ENCODE results near the gene TUBGCP6.

DNA sequence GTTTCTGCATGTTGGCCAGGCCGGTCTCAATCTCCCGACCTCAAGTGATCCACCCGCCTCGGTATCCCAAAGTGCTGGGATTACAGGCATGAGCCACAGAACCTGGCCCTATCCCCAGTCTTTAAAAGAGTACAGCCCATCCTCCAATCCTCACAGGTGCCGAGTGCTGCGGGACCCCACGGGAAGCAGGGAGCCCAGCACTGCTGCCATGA is 31.2 kb downstream of the BRD1 start:
- PRO-cap, 6 experiments: no peak in any of the 6 experiments
- RAMPAGE, long total RNA, 2 experiments: no peak in any of the 2 experiments
- RRBS: no CpG with 5 or more reads among the region's 7 CpGs

- PRO-cap, 6 experiments: no peak in any of the 6 experiments
- RAMPAGE, long total RNA, 2 experiments: no peak in any of the 2 experiments
- RRBS: no CpG with 5 or more reads among the region's 7 CpGs
These were observed 11.6 kb upstream of the BRD1 start for GRCh38 chr22:49839342-49839600.

DNA sequence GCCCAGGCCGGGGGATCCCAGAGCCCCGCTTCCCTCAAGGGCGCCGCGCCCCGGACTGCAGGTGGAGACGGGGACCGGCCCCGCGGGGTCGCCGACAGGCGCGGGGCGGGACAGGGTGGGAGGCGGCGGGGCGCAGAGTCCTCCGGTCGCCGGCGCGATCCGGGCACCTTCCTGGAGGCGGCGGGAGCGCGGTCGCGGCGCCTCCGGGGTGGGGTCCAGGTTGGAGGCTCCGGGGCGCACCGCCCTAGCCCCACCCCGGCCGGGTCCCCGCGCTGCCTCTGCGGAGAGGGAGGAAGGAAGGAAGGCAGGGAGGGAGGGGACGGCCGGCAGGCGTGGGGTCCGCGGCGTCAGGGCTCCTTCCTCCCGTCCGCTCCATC is 4.4 kb upstream of the ZBED4 start:
- PRO-cap, 6 experiments: no peak in any of the 6 experiments
- RAMPAGE, long total RNA, 2 experiments: no peak in any of the 2 experiments
- RRBS: 2% methylated on average over 37 of the region's 48 CpGs

DNA sequence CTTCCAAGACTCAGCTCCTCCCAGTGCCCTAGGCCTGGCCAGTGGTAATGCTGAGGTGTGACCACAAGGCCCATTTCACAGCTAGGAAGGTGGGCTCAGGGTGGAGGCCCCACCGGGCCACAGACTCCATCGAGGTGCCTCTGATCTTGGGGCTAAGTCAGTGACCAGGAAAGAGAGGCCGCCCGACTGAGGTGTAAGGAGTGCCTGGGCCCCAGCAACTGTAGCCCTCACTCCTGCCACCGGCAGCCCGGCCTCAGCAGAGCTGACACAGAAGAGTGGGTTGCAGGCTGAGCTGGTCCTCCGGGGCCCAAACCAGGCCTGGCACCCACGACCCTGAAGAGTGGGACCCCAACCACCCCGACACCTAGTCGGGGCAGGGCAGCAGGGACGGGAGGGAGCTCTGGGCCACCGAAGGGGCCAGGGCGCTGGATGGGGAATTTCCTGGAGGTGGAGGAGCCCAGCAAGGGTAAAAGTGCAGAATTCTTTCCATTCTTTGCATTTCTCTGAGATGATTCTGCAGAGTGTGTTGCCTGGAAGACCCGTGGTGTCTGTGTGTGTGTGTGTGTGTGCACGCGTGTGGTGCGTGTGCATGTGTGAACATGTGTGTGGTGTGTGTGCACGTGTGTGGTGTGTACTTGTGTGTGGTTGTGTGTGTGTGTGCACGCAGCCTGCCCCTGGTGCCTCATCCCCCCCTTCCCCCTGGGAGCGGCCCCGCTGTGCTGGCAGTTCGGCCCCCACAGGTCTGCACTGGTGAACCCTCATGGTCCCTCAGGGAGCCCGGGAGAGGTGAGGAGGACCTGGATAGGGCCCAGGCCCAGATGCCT is 8.3 kb upstream of the PIM3 start:
- PRO-cap, 6 experiments: no peak in any of the 6 experiments
- RAMPAGE, long total RNA, 2 experiments: no peak in any of the 2 experiments
- RRBS: 68% methylated on average over 1 of the region's 23 CpGs

GRCh38 chr22:49956266-49956940 is 4.2 kb upstream of the PIM3 start:
- PRO-cap, 6 experiments: no peak in any of the 6 experiments
- RAMPAGE, long total RNA, 2 experiments: no peak in any of the 2 experiments
- RRBS: no CpG with 5 or more reads among the region's 17 CpGs

GRCh38 chr22:49969627-49969824 is 9.0 kb downstream of the PIM3 start:
- PRO-cap, 6 experiments: no peak in any of the 6 experiments
- RAMPAGE, long total RNA, 2 experiments: no peak in any of the 2 experiments
- RRBS: no CpG with 5 or more reads among the region's 2 CpGs

DNA sequence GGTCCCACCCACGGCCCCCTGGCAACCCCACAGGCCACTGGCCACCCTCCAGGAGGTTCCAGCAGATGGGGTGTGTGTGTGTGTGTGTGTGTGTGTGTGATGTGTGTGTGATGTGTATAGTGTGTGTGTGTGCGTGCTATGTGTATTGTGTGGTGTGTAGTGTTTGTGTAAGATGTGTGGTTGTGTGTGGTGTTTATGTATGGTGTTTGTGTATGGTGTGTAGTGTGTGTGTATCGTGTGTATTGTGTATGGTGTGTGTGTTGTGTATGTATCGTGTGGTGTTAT is 12.1 kb downstream of the PIM3 start:
- PRO-cap, 6 experiments: no peak in any of the 6 experiments
- RAMPAGE, long total RNA, 2 experiments: no peak in any of the 2 experiments
- RRBS: no CpG with 5 or more reads among the region's 4 CpGs

GRCh38 chr22:50111942-50112784 is 22.4 kb downstream of the MOV10L1 start:
- PRO-cap, 6 experiments: peak in 4 of 6 experiments; most common plus-strand start chr22:50112380 (in 2); most common minus-strand start chr22:50112326 (in 3)
- RAMPAGE, long total RNA, 2 experiments: no peak in any of the 2 experiments
- RRBS: no CpG with 5 or more reads among the region's 23 CpGs

GRCh38 chr22:50116997-50117679 is 27.3 kb downstream of the MOV10L1 start:
- PRO-cap, 6 experiments: no peak in any of the 6 experiments
- RAMPAGE, long total RNA, 2 experiments: no peak in any of the 2 experiments
- RRBS: no CpG with 5 or more reads among the region's 15 CpGs

- PRO-cap, 6 experiments: no peak in any of the 6 experiments
- RAMPAGE, long total RNA, 2 experiments: no peak in any of the 2 experiments
- RRBS: 73% methylated on average over 4 of the region's 28 CpGs
These were observed 5.9 kb upstream of the SELENOO start for GRCh38 chr22:50194664-50195469.

GRCh38 chr22:50199040-50200147 is 1.4 kb upstream of the SELENOO start:
- PRO-cap, 6 experiments: no peak in any of the 6 experiments
- RAMPAGE, long total RNA, 2 experiments: no peak in any of the 2 experiments
- RRBS: 61% methylated on average over 2 of the region's 37 CpGs

DNA sequence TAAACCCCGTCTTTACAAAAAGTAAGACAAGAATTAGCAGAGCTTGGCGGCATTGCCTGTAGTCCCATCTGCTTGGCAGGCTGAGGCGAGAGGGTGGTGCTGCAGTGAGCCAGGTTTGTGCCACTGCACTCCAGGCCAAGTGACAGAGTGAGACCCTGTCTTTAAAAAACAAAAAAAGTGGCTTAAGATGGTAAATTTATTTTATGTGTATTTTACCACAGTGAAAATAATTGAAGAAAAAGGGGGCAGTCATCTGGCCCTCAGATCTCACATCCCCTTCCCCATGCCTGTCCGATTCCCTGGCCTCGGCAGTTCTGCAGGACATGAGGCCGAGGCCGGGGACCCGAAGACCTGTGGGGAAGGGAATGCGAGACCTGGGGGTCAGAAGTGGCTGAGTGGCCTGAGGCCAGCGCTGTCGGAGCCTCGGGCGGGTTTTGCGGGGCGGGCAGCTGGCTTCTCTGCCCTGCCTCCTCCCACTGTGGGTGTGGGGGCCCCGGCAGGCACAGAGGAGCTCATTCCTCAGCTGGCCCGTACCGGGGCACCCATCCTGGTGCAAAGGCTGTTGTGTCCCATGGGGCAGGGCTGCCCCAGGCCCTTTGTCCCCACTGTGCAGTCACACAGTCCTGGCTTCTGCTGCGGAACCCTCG is 4.7 kb downstream of the SELENOO start:
- PRO-cap, 6 experiments: no peak in any of the 6 experiments
- RAMPAGE, long total RNA, 2 experiments: no peak in any of the 2 experiments
- RRBS: no CpG with 5 or more reads among the region's 20 CpGs

GRCh38 chr22:50244849-50246093 is at the start of gene TUBGCP6:
TUBGCP6 (minus strand) TSS chr22:50245023.
- PRO-cap, 6 experiments: peak in 6 of 6 experiments; most common plus-strand start chr22:50245108 (in 6); most common minus-strand start chr22:50244971 (in 6)
- RAMPAGE, long total RNA, 2 experiments: start-site peak on the minus strand in 1 of 2 experiments, at chr22:50244962-50245058 at its widest, 90 reads per replicate
- RRBS: 2% methylated on average over 24 of the region's 96 CpGs

DNA sequence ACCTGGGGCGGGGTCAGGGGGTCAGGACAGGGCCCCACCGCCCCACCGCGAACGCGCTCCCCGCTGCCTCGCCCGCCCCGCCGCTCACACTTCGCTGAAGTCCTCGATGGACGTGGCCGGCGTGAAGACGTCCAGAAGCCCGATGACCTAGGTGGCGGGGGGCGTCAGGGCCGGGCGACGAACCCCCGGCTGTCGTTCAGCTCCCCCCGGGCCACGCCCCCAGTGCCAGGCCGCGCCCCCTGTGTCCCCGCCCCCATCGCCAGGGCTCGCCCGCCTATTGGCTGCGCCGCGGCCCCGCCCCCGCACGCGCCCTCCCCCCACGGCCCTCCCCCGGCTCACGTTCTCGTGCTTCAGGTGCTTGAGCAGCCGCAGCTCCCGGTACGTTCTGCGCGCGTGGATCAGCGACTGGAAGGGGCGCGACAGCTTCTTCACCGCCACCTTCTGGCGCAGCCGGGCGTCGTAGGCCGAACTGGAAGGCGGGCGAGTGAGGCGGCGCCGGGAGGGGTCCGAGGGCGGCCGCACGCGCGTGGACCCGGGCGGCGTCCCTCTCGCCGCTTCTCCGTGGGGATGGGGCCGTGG is 2.6 kb downstream of the MAPK11 start:
- PRO-cap, 6 experiments: no peak in any of the 6 experiments
- RAMPAGE, long total RNA, 2 experiments: start-site peak on the minus strand in 1 of 2 experiments, centred at position 220 of the sequence, 8 reads per replicate
- RRBS: 12% methylated on average over 42 of the region's 77 CpGs

- PRO-cap, 6 experiments: peak in 3 of 6 experiments; most common plus-strand start chr22:50271917 (in 1); most common minus-strand start chr22:50271790 (in 2)
- RAMPAGE, long total RNA, 2 experiments: no peak in any of the 2 experiments
- RRBS: 2% methylated on average over 29 of the region's 70 CpGs
These were observed 1.3 kb upstream of the MAPK11 start for GRCh38 chr22:50271323-50272134.

DNA sequence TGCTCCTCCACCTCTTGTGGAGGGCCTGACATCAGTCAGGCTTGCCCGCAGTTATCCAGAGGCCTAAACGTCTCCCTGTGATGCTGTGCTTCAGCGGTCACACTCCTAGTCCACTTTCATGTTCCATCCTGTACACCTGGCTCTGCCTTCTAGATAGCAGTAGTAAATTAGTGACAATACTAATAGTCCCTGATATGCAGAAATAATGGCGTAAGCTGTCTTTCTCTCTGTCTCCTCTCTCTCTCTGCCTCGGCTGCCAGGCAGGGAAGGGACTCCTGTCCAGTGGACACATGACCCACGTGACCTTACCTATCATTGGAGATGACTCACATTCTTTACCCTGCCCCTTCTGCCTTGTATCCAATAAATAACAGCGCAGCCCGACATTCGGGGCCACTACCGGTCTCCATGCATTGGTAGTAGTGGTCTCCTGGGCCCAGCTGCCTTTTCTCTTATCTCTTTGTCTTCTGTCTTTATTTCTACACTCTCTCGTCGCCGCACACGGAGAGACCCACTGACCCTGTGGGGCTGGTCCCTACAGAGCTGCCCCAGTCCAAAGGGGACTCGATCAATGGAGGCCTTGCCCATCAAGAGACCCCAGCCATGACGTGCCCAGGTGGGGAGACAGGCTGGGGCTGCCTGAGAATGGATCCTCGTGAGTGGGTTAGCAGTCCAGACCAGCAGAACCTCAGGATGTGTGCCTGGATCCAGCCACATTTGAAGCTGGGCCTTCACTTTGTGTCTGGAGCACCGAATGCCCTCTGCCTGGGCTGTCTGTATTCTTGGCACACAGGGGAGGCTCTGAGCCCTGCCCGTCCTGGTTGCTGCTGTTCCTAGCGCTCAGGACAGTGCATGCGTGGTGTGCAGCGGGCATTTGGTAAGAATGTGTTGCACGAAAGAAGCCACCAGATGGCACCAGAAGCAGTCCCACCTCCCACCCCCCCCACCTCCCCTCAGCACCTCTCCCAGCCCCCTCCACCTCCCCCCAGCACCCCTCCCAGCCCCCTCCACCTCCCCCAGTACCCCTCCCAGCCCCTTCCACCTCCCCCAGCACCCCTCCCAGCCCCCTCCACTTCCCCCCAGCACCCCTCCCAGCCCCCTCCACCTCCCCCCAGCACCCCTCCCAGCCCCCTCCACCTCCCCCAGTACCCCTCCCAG is 3.9 kb upstream of the MAPK11 start:
- PRO-cap, 6 experiments: peak in 1 of 6 experiments; most common minus-strand start position 803 of the sequence (in 1)
- RAMPAGE, long total RNA, 2 experiments: no peak in any of the 2 experiments
- RRBS: no CpG with 5 or more reads among the region's 23 CpGs

DNA sequence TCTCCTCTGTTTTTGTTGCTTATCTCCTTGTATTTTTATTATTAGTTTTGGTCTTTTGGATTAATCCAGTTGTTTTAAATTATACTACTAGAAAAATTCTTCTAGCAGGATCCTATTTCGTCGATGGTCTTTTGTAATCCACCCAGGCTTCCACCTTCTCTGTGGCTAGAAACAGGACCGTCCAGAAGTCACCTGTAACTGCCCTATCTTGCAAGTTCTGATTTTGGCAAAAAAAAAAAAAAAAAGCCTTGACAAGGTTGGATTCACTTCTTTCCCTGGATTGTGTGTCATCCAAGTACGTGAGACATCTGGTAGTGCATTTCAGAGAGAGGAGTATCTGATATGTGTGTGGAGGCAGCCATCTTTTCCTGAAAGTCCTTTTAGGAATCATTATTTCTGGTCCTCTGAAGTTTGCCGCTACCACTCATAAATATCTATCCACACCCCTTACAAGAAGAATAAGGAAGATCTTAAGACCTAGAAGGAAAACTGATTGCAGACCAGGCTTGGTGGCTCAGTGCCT is 48.7 kb downstream of the PPP6R2 start:
- PRO-cap, 6 experiments: no peak in any of the 6 experiments
- RAMPAGE, long total RNA, 2 experiments: no peak in any of the 2 experiments
- RRBS: no CpG with 5 or more reads among the region's 5 CpGs

DNA sequence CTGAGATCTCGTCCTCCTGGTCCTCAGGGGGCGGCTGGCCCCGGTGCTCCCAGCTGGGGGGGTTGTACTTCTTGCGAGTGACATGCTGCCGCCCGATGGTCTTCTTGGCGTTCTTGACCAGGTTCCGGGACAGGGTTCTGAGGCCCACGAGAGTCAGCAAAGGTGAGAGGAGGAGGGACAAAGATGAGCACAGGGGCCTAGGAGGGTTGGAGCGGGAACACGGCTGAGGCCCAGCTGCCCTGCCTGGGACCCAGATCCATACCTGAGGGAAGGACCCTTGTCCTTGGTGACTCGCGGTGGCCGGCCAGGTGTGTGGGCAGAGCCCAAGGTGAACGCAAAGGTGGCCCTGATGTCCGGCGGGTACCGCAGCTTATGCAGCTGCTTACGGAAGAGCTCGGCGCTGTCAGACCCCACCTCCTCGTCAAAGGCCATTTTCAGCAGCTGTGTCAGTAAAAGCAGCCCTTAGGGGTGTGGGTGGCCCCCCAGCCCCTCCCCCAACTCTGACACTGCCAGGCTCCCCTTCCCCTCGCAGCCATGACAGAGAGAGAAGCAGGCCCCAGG is 14.5 kb downstream of the SBF1 start:
- PRO-cap, 6 experiments: no peak in any of the 6 experiments
- RAMPAGE, long total RNA, 2 experiments: no peak in any of the 2 experiments
- RRBS: 93% methylated on average over 5 of the region's 23 CpGs

DNA sequence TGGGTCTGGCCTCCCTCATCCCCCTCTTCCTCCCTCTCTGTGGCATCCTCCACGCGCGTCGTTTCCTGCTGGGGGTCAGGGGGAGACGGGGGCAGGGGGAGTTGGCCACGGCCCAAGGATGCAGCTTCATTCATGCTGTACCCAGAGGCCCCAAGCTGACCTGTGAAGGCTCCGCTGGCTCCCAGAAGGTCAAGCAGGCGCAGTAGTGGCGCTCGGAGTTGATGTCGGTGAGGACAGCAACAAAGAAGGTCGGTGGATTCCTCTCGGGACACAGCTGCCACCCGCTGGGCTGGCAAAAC is 7.3 kb downstream of the SBF1 start:
- PRO-cap, 6 experiments: no peak in any of the 6 experiments
- RAMPAGE, long total RNA, 2 experiments: no peak in any of the 2 experiments
- RRBS: no CpG with 5 or more reads among the region's 14 CpGs

- PRO-cap, 6 experiments: no peak in any of the 6 experiments
- RAMPAGE, long total RNA, 2 experiments: no peak in any of the 2 experiments
- RRBS: 2% methylated on average over 15 of the region's 74 CpGs
These were observed 491 bp downstream of the SBF1 start for GRCh38 chr22:50474192-50474896.